Cardiac atrium fibroblast (primary cell): ENCODE measurements around a stretch of chr2.

GRCh38 chr2:20474017-20474812 is 27.3 kb downstream of the RHOB start:
- RAMPAGE, long total RNA: no peak

GRCh38 chr2:20506964-20507751 is 60.3 kb downstream of the RHOB start:
- RAMPAGE, long total RNA: no peak

- RAMPAGE, long total RNA: no peak
Measured at GRCh38 chr2:20524455-20525212, 77.8 kb downstream of the RHOB start.

- RAMPAGE, long total RNA: no peak
Measured at GRCh38 chr2:20529854-20530235, 83.0 kb downstream of the RHOB start.

GRCh38 chr2:20574495-20575494 is 76.1 kb downstream of the HS1BP3 start:
- RAMPAGE, long total RNA: no peak

GRCh38 chr2:20622774-20623139 is 28.1 kb downstream of the HS1BP3 start:
- RAMPAGE, long total RNA: no peak

- RAMPAGE, long total RNA: no peak
Measured at GRCh38 chr2:20638909-20639427, 11.9 kb downstream of the HS1BP3 start.

- RAMPAGE, long total RNA: no peak
Measured at GRCh38 chr2:20648221-20648593, 2.7 kb downstream of the HS1BP3 start.

DNA sequence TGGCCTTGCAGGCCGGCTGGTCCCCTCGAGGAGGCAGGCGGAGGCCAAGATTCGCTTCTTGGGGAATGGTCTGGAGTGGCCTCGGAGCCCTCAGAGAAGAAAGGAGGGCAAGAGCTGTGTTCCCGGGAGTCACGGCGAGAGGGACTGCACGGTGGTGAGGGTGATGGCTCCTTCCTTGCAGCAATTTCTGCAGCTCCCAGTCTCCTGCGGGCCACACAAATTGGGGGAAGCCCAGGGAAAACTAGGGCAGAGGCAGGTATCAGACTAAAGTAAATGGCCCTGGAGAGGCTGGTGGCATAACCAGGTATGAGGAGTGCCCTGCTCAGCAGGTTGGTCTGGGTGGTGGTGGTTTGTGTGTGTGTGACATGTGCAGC is 918 bp downstream of the GDF7 start:
- RAMPAGE, long total RNA: no peak

DNA sequence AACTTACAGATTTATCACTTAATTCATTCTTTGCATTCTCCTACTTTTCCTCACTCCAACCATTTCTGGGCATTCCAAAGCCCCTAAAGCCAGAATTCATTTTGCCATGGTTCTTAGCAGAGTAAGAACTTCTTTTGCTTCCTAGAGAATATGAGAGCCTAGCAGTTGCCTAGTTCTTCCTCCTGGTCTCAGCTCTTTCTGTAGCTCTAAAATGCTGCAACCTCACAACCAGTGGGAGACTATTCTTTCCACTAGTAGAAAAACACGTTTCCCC is 22.3 kb downstream of the GDF7 start:
- RAMPAGE, long total RNA: no peak

DNA sequence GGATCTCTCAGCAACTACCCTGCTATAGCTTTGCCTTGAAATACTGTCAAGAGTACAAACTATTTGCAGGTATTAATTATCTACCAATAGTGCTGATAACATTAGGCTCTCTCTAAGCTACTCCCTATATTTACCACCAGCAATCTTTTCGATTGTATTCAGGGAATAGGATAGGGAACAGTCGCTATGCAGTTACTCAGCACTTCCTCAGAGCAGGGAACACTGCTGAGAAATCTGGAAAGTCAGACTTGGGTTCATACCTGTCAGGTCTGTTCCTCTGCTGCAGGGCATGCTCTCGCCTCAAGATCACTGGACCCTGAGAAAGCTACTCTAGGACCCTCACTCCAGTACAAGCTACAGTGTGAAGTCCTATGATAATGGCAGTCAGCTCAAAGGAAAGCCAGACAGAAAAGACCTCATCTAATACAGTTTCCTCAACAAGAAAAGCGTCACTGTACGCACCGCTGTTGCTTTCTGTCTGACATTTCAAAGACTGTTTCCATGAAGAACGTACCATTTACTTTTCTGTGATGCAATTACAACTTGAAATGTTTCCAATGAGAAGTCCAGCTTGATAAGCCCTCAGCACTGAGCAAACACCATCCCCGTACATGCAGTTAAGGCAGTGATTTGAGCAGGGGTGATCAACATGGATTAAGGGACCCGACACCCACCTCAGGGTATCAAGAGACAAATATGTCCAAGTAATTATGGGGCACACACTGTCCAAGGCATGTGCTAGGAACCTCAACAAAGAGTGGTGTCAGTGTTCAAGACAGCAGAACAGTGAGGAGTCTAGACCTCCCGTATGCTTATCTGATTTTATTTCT is 22.8 kb downstream of the GDF7 start:
- RAMPAGE, long total RNA: no peak

- RAMPAGE, long total RNA: no peak
Measured at GRCh38 chr2:21012022-21012886, 31.6 kb downstream of the APOB start.

DNA sequence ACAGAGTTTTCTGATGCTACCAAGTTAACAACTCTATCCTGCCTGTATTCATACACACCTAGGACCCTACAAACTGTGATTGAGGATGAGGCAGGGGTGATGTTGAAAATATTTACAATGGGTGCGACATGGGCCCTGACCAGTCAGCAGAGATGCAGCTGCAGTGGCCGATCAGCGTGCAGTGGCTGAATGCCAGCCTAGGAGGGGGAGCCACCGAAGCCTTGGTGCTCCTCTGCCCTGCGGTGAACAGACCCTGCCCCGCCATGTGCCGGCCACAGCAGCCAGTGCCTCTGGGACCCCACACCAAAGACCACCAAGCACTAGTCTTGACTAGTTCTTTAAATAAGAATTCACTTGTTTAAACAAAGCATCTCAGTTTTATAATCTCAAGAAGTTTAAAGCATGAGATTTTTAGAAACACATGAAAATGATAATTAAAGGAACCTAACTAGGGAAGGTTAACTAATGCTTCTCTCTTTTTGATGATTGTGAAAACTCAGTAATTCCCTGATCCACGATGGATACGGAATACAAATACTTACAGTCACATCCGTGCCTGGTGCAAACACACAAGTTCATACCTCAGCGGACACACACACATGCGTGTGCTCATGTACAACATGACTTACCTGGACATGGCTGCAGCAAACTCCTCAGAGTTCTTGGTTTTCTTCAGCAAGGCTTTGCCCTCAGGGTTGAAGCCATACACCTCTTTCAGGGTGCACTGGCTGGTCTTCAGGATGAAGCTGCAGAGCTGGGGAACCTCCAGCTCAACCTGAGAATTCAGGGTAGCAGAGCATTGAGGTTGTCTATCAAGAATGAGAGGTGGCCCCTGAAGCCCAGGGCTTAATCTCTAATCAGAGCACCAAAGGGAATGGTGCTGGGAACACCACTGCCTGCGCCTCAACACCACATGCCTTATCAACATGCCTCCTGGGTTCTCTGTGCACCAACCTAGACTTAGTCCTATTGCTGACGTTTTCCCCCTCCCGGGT is 3.3 kb downstream of the APOB start:
- RAMPAGE, long total RNA: no peak

GRCh38 chr2:21097092-21097652 is 26.6 kb upstream of the TDRD15 start:
- RAMPAGE, long total RNA: no peak

- RAMPAGE, long total RNA: no peak
Measured at GRCh38 chr2:21101345-21101735, 22.4 kb upstream of the TDRD15 start.

DNA sequence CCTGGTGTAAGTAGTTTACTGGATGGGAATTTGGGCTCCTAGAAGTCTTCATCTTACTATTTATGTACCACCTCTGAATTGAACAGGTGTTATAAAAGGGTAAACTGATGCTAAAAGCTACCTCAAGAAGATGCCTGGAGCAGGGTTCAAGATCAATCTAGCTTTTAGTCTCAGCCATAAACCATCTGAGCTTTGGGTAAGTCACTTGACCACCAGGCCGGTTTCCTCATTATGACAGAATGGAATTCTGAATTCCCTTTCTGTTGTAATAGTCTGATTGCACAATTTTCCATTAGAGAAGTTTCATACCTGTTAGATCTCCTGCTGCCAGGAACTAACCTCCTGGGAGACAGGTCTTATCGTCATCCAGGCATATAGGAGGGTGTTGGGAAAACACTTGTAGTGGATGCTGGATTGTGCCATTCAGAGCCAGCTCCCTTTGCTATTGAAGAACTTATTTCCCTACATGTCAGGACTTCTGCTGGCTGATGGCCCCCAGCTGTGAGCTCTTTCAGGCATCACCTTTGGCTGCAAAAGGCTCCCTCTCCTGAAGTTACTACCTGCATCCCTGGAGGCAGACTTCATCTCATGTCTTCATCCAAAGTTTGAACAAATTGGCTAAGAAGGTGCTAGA is 272.5 kb downstream of the TDRD15 start:
- RAMPAGE, long total RNA: no peak

GRCh38 chr2:22025269-22025760 is 901.5 kb downstream of the TDRD15 start:
- RAMPAGE, long total RNA: no peak

- RAMPAGE, long total RNA: no peak
Measured at GRCh38 chr2:23426353-23427156, 41.6 kb downstream of the KLHL29 start.

DNA sequence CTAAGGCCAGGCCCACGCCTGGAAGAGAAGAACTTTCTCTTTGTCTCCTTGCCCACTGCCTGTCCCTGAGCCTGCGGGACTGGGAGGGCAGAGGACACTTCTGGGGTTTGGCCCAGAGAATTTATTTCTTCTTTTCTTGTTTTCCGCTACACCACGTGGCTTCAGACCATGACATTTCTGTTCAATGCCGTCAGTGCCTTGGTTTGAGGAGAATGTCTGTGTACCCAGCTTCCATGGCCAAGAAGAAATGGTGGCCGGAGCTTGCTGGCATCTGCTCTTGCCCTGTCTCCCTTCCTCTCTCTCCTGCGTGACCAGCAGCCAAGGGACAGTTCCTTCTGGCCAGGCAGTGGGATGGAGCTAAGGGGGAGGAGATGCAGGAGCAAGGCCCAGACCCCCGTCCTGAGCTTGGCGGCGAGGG is 140.2 kb downstream of the KLHL29 start:
- RAMPAGE, long total RNA: no peak

GRCh38 chr2:23531026-23531740 is 146.2 kb downstream of the KLHL29 start:
- RAMPAGE, long total RNA: no peak